ENCODE measurements around the genes P2RX2 and ZNF605.

GRCh38 chr12:132067274-132067996 lies 76.7 kb downstream of the DDX51 start:
- PRO-cap, result no peak

- PRO-cap, result no peak
Observed at GRCh38 chr12:132185716-132186525, 41.7 kb downstream of the NOC4L start.

- PRO-cap, result no peak
Observed at GRCh38 chr12:132328739-132329462, 488 bp downstream of the GALNT9 start.

- PRO-cap, result no peak
Observed at GRCh38 chr12:132488992-132489574, 868 bp upstream of the FBRSL1 start.

- PRO-cap, result no peak
Observed at GRCh38 chr12:132583402-132584172, 26.8 kb downstream of the LRCOL1 start.

DNA sequence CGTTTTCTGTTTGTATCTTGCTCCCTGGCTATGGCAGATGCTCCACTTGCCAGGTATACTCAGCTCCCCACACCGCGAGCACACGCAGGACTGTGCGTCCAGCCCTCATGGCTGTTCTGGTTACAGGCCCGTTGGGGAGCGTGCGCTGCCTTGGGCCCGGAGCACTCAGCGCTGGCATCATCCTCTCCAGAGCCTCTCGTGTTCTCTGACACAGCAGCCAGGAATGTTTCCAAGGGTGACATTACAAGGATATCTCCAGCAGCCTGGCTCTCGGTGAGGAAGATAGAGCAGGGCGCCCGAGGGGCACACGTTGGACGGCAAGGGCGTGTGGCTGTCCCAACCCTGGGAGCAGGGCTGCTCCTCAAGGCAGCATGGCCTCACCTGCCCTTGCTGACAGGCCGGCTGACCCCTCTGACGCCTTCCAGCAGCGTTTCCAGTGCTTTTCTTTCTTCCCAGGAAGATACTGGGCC lies 14.4 kb downstream of the LRCOL1 start:
- PRO-cap, result no peak

- PRO-cap, result no peak
Observed at GRCh38 chr12:132618337-132618883, at the start of gene P2RX2. Gene P2RX2 (plus strand): TSS chr12:132618776.

GRCh38 chr12:132700887-132701652 lies 9.6 kb upstream of the PGAM5 start:
- PRO-cap, result no peak

GRCh38 chr12:132729507-132730530 lies 19.2 kb downstream of the PGAM5 start:
- PRO-cap, result no peak

DNA sequence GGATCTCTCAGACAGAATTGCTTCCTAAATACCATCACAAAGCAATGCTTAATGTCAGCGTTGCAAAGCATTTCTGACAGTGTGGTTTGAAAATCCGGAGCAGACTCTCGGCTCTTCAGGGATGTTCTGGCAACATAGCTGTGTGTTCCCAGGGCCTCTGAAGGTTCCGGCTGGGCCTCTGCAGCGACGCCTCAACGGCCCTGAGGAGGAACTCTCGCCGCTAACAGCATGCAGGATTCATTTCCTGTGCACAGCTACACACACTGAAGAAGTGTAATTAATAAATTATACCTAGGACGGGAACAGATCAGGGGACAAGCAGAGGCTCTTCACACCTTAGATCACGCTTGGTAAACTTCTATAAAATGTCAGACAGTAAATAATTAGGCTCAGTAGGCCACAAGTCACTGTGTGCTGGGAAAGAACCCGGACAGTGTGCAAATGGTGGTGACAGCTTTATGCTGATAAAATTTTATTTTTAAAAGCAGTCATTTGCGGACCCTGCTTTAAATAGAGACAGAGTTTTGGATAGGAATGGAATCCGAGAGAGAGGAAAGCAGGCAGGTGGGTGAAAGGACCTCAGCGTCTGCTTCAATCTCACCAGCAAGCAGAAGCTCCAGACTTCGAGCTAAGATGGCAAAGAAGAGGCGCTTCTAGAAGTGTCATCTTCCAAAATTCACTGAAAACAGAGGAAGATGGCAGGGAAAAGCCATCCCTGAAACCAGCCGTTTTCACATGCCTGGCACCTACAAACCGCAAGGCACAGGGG lies 21.4 kb downstream of the ANKLE2 start:
- PRO-cap, result no peak

DNA sequence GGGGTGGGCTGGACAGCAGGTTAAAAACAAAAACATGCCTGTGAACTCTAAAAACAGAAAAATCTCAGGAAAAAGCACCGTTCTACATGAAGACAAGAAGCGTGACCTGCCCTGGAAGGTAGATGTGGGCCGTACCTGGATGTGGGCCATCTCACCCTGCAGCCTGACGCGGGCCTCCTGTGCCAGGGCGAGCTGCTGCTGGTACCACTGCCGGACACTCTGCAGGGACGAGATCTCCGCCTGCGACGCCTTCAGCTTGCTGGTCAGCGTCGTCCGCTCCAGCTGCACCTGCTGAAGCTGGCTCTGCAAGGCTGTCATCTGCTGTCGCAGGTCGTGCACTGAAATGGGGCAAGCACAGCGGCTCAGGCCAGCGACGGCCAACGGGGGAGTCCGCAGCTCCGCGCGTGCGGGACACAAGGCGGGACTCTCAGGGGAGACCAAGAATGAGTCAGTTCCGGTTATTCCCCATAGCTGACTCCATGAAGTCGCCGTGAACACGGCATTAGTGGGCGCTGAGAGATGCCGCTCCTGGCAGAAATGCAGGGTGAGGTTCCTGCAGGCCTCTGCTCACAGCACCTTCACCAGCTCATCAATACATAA lies 26.9 kb downstream of the GOLGA3 start:
- PRO-cap, result no peak

DNA sequence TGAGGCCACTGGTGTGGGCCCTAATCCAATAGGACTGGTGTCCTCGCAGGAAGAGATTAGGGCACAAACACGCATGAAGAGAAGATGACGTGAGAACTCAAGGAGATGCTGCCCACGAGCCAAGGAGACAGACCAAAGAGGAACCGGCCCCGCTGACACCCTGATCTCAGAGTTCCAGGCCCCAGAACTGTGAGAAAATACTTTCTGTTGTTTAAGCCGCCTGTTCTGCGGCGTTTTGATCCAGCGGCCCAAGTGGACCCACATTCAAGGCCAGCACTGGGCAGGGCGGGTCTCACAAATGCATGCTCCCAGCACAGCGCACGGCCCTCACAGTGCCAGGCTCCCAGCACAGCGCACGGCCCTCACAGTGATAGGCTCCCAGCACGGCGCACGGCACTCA lies 6.8 kb upstream of the GOLGA3 start:
- PRO-cap, result no peak

DNA sequence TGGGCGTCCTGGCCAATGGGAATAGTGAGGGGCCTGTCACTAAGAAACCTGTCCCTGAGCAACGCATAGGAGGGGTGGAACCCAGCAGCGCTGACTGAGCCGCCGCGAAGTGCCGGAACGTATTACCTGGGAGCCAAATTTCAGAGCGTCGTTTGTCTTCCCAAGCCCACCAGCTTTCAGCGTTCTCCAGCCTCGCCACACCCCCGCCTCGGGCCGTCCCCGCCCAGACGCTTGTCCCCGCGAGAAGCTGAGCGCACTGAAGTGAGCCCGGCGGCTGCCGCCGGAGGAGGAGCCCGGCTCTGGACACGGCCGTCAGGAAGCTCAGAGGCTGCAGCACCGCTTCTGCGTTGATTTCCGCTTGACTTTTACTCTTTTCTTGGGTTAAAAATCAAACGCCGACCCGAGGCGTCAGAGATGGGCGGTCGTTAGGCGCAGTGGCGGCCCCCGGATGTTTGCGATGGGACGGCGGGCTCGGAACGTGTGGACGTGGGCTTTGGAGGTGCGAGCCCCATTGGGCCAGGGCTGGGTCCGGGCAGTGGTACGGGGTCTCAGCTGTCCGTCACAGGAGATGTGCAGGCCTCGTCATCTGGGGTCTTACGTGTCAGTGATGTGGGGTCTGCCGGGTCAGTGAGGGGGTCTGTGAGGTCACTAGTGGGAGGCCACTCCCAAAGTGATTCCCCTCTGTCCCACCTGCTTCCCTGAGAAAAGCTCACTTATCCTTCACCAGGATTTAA lies 21.4 kb upstream of the CHFR start:
- PRO-cap, result no peak

GRCh38 chr12:132955683-132956539 lies at the start of gene ZNF605:
Gene ZNF605 (minus strand): TSS chr12:132956306.
- PRO-cap, result no peak

DNA sequence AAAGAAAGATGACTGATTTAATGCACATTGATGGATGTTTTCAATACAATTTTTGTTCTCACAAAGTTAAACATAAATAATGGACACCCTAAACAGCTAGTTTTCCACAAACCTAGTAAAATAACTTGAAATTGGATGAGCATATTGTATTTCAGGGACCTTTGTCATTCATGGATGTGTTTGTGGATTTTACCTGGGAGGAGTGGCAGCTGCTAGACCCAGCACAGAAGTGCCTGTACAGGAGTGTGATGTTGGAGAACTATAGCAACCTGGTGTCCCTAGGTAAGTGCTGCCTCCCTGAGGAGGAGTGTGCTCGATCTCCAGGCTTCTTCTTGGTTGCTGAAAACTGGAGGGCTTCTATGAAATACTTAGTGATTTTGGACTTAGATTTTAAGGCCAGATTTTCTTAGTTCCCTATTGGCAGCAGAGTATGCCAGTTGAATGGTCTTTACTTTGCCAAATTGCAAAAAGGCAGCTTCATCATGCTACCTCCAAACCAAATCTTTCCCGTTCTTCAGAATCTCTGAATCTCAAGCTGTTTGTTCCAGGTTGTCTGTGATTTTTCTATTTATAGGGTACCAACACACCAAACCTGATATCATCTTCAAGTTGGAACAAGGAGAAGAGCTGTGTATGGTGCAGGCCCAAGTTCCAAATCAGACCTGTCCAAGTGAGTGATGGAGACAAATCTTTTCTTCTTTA lies 10.2 kb downstream of the ZNF268 start:
- PRO-cap, result no peak